Gastrocnemius medialis (tissue), 3 donors: ENCODE measurements around a stretch of chr15.

DNA sequence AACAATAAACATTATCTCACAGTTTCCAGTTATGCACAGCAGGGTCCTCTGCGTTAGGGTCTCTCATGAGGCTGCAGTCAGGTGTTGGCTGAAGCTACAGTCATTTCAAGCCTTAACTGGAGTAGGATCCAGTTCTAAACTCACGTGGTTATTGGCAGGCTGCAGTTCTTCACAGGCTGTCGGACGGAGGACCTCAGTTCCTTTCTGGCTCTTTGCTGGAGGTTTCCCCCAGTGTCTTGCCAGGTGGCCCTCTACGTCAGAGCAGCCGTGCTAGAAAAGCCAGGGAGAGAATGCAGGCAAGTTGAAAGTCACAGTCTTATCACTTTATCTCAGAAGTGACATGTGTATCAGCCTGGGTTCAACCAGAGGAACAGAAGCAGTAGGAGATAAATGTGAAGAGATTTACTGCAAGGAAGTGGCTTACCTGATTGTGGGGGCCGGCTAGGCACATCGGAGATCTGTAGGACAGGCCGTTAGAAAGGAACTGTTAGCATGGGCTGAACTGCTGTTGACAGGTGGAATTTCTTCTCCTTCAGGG, 125.2 kb upstream of the BNIP2 start:
- PRO-cap = no peak
- RAMPAGE, long total RNA, 3 experiments = no peak in any of the 3 experiments

GRCh38 chr15:60390806-60391591, 6.8 kb downstream of the ANXA2 start:
- PRO-cap = bidirectional peak, plus-strand start at chr15:60391441, minus-strand start at chr15:60391145
- RAMPAGE, long total RNA, 3 experiments = no peak in any of the 3 experiments

DNA sequence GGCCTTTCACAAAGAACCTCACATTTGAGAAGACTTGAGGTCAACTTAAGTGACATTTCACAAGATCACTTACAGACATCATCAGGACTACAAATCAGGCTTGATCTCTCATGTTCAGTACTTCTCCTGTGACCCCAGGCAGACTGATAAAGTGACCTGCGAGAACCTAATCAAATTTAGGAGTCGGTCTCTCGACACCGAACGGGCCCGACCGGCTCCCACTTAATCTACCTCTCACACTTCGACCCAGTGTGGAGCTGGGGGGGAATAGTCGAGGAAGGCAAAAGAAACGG, 501 bp downstream of the ICE2 start:
- PRO-cap = no peak
- RAMPAGE, long total RNA, 3 experiments = no peak in any of the 3 experiments

- PRO-cap = no peak
- RAMPAGE, long total RNA, 3 experiments = no peak in any of the 3 experiments
These were observed 78.1 kb upstream of the ICE2 start for GRCh38 chr15:60557049-60557508.

GRCh38 chr15:60616102-60616640, 137.2 kb upstream of the ICE2 start:
- PRO-cap = no peak
- RAMPAGE, long total RNA, 3 experiments = no peak in any of the 3 experiments

DNA sequence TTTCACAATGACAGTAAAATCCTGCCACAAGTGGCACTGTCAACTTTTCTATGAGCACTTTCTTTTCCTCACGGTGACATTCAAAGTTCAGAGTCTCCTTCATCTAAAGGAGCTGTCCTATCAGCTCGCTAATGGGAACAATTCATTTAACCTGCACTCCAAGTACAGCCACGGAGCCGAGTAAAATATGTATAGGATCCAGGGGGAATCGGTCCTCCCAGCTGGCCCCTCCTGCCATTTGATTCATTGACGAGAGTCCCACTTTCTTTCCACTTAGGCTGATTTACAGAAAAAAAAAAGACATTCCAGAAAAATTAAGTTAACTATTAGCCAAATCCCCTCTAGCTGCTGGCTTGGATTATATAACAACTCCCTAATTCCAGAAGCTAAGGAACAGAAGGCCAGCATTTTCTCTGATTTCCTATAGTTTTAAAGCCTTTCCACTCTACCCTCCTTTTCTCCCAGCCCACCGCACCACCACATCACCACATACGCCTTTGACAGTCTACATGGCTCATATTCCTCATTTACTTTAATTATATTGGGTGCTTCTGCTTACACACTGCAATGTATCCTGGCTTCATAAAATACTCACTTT, 217.2 kb upstream of the ICE2 start:
- PRO-cap = no peak
- RAMPAGE, long total RNA, 3 experiments = no peak in any of the 3 experiments

DNA sequence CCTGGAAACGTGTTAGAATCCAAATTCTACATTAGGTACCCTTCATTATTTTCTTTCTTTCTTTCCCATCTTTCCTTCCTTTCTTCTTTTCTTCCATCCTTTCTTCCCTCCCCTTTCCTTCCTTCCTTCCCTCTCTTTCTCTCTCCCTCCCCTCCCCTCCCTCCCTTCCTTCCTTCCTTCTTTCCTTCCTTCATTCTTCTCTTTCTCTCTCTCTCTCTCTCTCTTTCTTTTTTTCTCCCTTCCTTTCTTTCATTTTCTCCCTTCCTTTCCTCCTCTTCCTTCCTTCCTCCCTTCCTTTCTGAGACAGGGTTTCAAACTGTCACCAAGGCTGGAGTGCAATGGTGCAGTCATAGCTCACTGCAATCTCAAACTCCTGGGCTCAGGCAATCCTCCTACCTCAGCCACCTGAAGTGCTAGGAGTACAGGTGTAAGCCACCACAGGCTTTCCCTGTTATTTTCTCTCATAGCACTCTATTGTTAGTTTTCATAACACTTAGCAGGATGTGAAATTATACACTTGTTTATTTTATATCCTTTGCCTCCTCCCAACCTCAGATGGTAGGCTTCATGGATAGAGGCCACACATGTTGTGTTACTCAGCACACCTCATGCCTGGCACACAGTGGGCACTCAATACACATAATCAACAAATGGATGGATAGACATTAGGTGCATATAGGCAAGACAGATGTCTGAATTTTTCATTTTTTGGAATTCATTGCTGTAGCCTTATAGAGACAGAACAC, 344.1 kb upstream of the ICE2 start:
- PRO-cap = no peak
- RAMPAGE, long total RNA, 3 experiments = no peak in any of the 3 experiments

GRCh38 chr15:60918571-60918924, 310.6 kb downstream of the RORA start:
- PRO-cap = no peak
- RAMPAGE, long total RNA, 3 experiments = no peak in any of the 3 experiments

- PRO-cap = no peak
- RAMPAGE, long total RNA, 3 experiments = no peak in any of the 3 experiments
These were observed 299.4 kb downstream of the RORA start for GRCh38 chr15:60929726-60930155.

GRCh38 chr15:60995071-60995730, 233.9 kb downstream of the RORA start:
- PRO-cap = no peak
- RAMPAGE, long total RNA, 3 experiments = no peak in any of the 3 experiments

DNA sequence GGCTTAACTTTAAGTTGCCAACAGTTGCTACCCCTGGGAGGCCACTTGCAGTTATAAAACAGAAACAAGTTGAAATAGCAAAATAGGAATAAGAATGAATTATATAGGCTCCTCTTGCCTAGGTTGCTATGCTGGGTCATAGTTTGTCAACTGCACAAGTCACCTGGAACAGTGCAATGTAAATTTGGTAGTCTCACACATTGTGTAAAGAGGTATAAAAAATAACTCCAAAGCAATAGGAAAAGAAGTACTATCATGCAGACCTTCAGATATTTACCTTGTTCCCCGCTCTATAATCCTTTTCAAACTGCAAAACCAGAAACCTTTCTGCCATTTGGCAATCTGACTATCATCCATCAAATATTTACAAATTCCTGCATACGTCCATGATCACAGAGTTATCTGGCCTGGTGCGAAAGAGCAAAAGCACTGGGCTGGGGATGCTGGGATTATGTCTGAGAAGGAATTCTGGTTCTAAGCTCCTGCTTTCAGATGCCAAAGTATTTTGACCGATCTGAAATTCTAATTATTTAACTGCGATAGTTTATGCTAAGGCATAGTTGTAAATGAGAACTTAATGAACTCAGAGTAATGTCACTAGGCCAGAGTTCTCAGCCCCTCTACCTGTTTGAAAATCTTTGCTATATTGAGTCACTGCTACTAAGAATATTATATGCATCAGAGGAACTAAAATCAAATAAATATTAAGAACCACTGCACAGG, 143.1 kb downstream of the RORA start:
- PRO-cap = no peak
- RAMPAGE, long total RNA, 3 experiments = no peak in any of the 3 experiments

DNA sequence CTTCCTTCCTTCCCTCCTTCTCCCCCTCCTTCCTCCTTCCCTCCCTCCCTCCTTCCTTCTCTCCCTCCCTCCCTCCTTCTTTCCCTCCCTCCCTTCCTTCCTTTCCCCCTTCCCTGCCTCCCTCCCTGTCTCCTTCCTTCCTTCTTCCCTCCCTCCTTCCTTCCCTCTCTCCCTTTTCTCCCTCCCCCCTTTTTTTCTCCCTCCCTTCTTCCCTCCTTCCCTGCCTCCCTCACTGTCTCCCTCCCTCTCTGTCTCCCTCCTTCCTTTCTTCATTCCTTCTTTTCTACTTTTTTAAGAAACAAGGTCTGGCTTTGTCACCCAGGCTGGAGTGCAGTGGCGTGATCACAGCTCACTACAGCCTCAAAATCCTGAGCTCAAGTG, 131.0 kb downstream of the RORA start:
- PRO-cap = no peak
- RAMPAGE, long total RNA, 3 experiments = no peak in any of the 3 experiments

- PRO-cap = no peak
- RAMPAGE, long total RNA, 3 experiments = no peak in any of the 3 experiments
These were observed 57.8 kb downstream of the RORA start for GRCh38 chr15:61171265-61171757.

GRCh38 chr15:61501755-61502343, 272.7 kb upstream of the RORA start:
- PRO-cap = no peak
- RAMPAGE, long total RNA, 3 experiments = no peak in any of the 3 experiments

GRCh38 chr15:62067491-62068078, 808 bp downstream of the C2CD4A start:
- PRO-cap = no peak
- RAMPAGE, long total RNA, 3 experiments = no peak in any of the 3 experiments

DNA sequence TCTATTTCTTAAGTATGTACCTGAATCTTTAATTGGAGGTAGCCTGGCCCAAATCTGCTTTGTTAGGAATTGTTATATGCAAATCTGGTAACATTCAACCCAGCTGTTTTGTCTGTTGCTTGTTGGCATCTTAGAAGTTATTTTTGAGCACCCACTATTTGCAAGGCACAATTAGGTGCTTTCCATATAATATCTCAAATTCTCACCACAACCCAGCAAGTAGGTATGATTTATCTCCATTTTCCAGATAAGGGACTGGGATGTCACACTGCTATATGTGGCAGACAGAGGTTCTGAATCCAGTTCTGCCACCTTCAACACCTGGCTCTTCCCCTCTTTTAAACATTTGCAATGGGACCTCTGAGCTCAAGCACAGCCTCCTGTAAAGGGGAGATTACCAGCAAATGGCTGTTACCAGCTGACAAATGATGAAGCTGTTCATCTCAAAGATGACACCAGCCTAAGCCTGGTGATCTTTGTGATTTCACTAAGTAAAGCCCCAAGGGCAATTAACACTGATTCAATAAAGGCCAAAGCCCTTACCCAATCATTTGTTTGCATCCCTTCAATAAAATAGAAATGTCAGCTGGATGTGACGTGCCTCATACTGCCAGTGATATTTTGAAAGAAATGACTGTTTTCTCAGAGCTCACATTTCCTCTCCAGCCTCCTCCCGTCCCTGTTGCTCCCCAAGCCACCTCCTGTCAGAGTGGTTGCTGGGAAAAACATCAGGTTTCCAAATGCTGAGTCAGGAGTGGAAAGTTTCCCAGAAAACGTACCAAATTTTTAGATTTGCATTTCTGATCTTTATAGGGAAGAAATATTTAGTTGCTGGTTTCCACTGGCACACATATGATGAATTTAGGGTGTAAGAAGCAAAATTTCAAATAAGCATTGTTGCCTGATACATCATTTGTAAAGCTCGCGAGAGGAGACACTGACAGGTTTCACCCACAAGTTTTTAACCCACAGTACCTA, 20.8 kb downstream of the C2CD4A start:
- PRO-cap = no peak
- RAMPAGE, long total RNA, 3 experiments = no peak in any of the 3 experiments

GRCh38 chr15:62098975-62099771, 32.4 kb downstream of the C2CD4A start:
- PRO-cap = no peak
- RAMPAGE, long total RNA, 3 experiments = no peak in any of the 3 experiments

DNA sequence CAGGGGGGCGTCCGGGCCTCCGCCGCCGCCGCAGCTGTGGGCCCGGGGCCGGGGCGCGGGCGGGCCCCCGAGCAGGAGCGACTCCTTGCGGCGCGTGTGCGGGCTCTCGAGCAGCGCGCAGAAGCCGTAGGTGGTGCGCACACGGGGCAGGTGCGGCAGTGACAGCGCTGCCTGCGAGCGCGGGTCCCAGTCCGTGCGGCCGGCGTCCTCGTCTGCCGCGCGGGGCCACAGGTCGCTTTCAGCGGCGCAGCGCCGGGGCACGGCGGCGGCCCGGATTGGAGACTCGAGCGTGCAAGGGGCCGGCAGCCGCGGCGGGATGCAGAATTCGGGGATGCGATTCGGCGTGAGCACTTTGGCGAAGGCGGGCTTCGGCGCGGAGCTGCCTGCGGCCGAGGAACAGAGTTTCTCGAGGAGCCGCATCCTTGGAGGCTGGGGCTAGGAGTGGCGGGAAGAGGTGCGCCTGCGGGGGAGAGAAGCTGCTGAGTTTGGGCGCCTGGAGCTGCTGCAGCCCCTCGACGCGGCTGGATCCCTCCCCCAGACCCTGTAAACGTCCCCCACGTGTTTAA, 437 bp downstream of the C2CD4B start:
- PRO-cap = no peak
- RAMPAGE, long total RNA, 3 experiments = no peak in any of the 3 experiments

- PRO-cap = no peak
- RAMPAGE, long total RNA, 3 experiments = no peak in any of the 3 experiments
These were observed 6.8 kb upstream of the C2CD4B start for GRCh38 chr15:62171859-62172250.

DNA sequence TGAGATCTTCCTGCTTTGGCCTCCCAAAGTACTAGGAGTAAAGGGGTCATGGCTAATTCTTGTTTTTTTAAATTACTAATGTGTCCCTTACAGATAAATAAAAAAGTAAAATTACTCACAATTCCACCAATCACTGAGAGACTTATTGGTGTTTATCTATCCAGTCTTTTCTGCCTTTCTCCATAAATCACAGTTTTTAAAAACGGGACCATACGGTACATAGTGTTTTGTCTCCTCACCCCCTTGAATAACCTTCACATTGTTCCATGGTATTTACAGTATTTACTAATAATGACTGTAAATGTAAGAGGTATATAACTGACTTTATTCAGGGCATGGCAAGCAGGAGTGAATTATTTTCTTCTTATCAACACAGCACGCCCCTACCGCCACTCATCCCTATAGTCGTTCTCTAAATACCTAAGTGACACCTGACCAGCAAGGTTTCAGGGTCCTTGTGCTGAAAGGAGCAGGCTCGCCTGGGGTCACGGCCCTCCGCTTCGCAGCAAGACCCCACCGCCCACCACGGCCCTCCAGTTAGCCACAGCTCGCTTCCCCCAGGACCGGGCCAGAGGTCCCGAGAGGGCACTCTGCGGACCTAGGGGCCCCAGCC, 614 bp upstream of the TLN2 start:
- PRO-cap = no peak
- RAMPAGE, long total RNA, 3 experiments = no peak in any of the 3 experiments